ENCODE data around the genes SRSF6, MYBL2, YWHAB, WFDC5 and SEMG1.

GRCh38 chr20:43062271-43062658, 127.4 kb downstream of the PTPRT start:
- RAMPAGE, long total RNA, result no peak
- RRBS, result no CpG with 5 or more reads among the region's 5 CpGs

GRCh38 chr20:43457334-43457946, at the start of gene SRSF6:
TSS of gene SRSF6 (plus strand) at chr20:43457896.
- RAMPAGE, long total RNA, result no peak
- RRBS, result under 1% methylated on average over 10 of the region's 67 CpGs

- RAMPAGE, long total RNA, result no peak
- RRBS, result 2% methylated on average over 43 of the region's 75 CpGs
These were observed at the start of gene MYBL2 for GRCh38 chr20:43666747-43667352. TSS of gene MYBL2 (plus strand) at chr20:43667114.

DNA sequence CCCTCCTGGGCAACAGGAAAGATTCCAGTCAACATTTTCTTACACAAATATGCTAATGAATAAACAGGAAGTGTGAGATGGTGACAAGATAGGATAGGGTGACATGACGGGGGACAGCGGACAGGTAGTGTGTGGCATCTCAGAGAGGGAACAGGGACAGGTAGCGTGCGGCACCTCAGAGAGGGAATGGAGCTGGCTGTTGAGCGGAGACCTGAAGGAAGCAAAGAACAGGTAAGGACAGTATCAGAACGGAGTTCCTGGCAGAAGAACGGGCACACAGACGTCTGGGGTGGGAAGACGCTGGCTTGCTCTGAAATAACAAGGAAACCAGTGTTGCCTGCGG, 111.8 kb downstream of the JPH2 start:
- RAMPAGE, long total RNA, result no peak
- RRBS, result no CpG with 5 or more reads among the region's 10 CpGs

DNA sequence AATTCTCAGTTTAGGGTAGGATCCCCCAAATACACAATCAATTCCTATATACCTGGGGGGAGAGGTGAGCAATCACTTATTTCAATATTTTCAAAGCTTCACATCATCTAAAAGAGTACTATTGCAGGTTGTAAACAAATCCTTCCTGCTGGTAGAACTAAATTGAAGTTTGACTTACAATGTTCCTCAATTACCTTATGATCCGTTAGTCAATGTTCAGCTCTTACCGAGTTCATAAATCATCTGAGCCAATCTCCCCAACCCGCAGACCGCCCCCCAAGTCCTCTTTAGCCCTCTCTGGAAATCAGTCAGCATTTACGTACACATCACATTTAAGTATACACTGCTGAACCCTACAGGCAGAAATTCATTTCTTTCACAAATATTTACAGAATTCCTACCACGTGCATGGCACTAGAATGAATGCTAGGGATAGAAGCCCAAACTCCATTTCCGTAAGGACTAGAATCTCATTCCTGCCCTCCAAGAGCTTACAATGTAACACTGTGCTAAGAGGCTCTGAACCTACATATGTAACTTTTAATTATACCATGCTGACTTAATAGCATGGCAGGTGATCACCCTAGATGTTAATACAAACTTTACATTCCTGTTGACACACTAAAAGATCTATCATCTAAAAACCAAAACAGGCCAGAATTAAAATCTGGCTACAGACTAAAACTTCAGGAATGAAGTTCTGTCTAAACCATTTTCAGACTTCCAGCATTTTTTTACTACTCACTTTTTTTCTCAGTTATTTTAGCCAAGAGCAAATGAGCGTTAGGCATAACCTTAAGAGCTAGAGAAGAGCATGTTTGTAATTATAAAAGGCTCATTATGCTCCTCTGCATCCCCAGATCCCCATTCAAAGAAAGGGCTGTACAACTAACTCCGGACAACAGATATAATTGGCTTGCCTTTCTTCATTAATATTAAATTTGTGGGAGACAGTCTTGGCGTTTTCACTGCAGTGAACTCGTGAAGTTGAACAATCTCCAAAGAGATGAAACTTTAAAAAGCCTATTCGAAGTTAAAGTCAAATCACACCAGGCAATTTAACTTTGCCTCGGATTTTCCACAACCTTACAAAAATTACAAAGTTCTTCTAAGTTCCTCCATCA, 1.6 kb downstream of the OSER1 start:
- RAMPAGE, long total RNA, result no peak
- RRBS, result no CpG with 5 or more reads among the region's 13 CpGs

GRCh38 chr20:44424180-44424819, 51.4 kb upstream of the TTPAL start:
- RAMPAGE, long total RNA, result no peak
- RRBS, result no CpG with 5 or more reads among the region's 13 CpGs

- RAMPAGE, long total RNA, result no peak
- RRBS, result no CpG with 5 or more reads among the region's 27 CpGs
These were observed 41.9 kb upstream of the TTPAL start for GRCh38 chr20:44433403-44434612.

DNA sequence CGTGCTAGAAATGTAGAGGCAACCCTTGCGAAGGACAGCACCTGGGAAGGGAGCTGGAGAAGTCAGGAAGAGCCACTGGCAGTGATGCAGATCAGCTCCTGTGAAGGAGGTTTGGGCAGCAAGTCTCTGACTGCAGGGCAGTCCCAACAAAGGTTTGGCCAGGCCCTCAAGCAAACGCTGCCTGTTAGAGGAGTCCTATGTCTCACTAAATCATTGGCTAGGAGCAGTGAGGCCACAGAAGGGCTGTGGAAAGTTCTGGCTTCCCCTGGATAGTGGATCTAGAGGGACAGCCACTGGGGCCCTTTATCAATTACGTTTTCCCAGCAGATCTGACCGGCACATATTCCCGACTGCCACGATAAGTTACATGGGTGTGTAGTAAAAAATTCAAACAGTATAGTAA, 2.5 kb downstream of the TTPAL start:
- RAMPAGE, long total RNA, result no peak
- RRBS, result no CpG with 5 or more reads among the region's 7 CpGs

DNA sequence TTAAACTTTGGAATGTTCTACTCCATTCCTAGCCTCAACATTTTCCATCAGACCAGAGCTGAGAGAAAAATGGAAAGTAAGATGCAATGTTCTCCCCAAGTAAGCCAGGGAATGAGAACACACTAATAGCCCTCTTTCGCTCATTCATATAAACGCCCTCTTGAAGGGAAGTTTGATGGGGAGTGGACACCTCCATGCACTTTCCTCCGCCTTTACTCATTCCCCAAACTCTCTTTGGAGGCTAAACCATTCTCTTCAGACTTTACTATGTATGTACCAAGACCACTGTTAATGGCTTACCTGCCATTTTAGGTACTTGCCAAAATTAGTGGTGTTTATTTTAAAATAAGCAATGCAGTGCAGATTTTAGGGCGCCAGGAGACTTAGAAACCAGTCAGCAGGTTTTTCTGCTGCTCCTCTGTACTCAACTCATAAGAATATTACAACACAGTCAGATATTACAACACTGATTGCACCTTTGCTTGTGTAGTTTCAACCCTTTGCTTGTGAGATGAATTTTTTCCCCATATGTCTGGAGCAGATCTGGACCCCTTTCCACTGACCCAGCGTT, 5.9 kb downstream of the TTPAL start:
- RAMPAGE, long total RNA, result no peak
- RRBS, result no CpG with 5 or more reads among the region's 5 CpGs

- RAMPAGE, long total RNA, result no peak
- RRBS, result no CpG with 5 or more reads among the region's 4 CpGs
These were observed 16.8 kb downstream of the TTPAL start for GRCh38 chr20:44492422-44492908.

DNA sequence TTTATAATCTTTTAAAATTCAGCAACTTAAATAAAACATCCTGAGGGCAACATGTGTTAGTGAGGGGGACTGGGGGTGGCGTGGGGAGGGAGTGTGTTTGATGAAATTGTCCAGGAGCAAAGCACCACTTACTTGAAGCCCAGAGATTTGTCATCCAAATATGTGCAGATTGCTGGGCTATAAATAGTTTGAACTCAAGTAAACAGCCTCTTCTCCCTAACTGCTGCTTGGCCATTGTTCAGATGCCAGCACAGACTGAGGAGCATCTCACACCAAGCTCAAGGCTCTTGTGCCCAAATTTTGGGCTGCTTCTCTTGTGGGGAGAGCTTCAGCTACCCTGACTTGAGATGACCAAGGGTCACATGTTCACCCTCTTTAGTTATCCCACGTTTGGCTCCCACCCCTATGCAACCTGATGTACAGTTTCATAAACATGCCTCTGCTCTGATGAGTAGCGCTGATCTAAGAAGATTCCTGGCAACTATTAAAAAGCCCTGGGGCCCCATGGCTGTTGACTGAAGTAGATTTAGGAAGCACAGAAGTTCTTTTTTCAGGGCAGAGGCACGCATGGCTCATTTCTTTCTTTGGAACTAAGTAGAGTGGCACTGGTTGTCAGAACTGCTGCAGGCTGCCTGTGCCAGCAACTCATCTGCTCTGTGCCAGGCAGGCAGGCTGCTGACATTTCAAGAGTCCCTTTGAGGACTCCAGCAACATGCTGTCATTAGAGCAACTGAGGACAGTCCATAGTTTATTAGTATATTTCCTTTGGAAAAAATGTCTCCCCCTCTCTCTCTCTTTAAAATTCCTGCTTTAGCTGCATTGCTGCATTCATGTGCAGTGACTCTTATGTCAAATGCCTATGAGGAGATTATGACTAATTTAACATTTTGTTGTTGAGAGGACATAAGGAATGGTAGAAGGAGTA, 9.6 kb upstream of the PKIG start:
- RAMPAGE, long total RNA, result no peak
- RRBS, result no CpG with 5 or more reads among the region's 4 CpGs

- RAMPAGE, long total RNA, result no peak
- RRBS, result no CpG with 5 or more reads among the region's 14 CpGs
These were observed 13.8 kb downstream of the CCN5 start for GRCh38 chr20:44728686-44729627.

DNA sequence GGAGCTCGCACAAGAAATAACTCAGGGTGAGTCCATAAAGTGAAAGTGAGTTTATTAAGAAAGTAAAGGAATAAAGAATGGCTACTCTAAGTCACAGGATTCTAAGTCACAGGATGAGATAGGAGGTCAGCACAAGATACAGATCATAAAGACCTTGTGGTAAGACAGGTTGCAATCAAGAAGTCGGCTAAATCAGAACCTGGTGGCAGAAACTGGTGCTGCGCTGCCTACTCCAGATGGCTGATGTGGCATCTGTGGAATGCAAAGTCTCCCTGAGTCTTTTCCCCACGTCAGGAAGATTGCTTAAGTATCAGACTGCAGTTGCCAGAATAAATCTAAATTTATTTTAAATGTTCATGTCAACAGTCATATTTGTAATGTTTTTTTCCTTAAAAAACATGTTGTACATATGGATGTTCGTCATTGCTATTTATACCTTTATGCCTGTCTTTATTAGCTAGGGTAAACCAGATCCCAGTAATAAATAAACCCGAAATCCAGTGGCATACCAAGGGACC, 10.7 kb upstream of the KCNK15 start:
- RAMPAGE, long total RNA, result no peak
- RRBS, result no CpG with 5 or more reads among the region's 6 CpGs

GRCh38 chr20:44746896-44747902, 1.5 kb downstream of the KCNK15 start:
- RAMPAGE, long total RNA, result no peak
- RRBS, result no CpG with 5 or more reads among the region's 8 CpGs

- RAMPAGE, long total RNA, result start-site peak on the plus strand at chr20:44885687-44885785, 3,023 and 407 reads in 2 replicates
- RRBS, result under 1% methylated on average over 33 of the region's 93 CpGs
These were observed at the start of gene YWHAB for GRCh38 chr20:44885474-44886595. TSS of gene YWHAB (plus strand) at chr20:44885705.

- RAMPAGE, long total RNA, result no peak
- RRBS, result no CpG with 5 or more reads among the region's 2 CpGs
These were observed 1.4 kb downstream of the YWHAB start for GRCh38 chr20:44886870-44887281.

DNA sequence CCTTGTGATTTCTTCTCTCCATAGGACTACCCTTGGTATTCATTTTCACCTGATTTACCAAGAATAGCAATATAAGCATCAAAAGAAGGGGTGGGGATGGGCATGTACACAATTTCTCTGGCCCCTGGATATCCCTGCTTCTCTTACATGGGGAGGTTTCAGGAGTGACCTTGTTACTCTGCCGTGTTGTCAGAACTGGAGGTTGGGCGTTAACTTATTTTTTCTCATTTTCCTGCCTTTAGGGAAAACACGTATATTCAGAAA, 46.1 kb downstream of the KCNS1 start:
- RAMPAGE, long total RNA, result no peak
- RRBS, result no CpG with 5 or more reads among the region's 3 CpGs

GRCh38 chr20:45056349-45057292, 44.3 kb downstream of the KCNS1 start:
- RAMPAGE, long total RNA, result no peak
- RRBS, result no CpG with 5 or more reads among the region's 11 CpGs

- RAMPAGE, long total RNA, result no peak
- RRBS, result no CpG with 5 or more reads among the region's 8 CpGs
These were observed at the start of gene WFDC5 for GRCh38 chr20:45114945-45115633. TSS of gene WFDC5 (minus strand) at chr20:45115174.

DNA sequence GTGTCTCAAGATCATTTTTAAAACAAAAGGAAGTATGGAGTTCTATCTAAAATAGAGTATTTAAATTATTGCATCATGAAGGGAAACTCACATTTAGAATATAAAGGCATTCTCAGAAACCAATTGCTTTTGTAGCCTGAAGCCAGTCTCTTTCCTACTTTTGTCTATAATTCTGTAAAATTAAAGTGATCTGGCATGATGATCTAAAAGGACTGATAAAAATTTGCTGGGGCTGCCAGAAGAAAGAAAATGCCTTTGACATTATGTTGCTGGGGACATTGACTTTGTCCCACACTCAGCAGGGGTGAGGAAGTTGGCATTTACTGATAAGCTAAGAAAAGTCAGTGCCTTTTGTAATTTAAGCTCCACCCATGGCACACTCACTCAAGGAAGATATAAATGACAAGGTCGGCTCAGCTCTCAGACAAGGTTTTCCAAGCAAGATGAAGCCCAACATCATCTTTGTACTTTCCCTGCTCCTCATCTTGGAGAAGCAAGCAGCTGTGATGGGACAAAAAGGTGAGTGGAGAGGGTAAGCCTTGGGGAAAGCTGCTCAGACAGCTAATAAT, at the start of gene SEMG1:
SEMG1 (plus strand) TSS at position 423 of the 569 bp plus-strand sequence.
- RAMPAGE, long total RNA, result no peak
- RRBS, result no CpG with 5 or more reads among the region's 1 CpG